Upper lobe of left lung (tissue), 5 donors: ENCODE results near the genes ZFR2 and PIAS4.

- PRO-cap, 2 experiments = no peak in any of the 2 experiments
- RAMPAGE, long total RNA, 4 experiments = no peak in any of the 4 experiments
Measured at GRCh38 chr19:3609492-3610353, 3.0 kb upstream of the TBXA2R start.

DNA sequence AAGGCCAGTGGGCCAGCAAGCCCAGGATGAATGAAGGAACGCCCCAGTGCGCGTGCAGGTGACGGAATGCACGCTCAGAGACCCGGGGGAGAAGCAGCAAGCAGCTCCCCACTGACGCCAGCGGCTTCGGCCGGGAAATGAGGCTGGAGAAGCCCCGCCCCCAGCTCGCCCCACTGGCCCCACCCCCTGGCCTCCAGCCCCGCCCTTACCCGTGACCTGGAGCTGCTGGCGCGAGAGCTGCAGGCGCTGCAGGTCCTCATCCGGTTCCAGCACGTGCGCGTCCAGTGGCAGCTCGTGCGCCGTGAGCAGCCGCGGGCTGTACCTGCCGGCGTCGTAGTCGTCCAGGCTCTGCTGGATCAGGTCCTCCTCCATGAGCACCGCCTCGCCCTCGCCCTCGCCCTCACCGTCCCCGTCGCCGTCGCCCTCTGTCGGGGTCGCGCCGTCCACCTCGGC is 6.2 kb upstream of the TBXA2R start:
- PRO-cap, 2 experiments = peak in 1 of 2 experiments; most common minus-strand start position 122 of the sequence (in 1)
- RAMPAGE, long total RNA, 4 experiments = no peak in any of the 4 experiments

- PRO-cap, 2 experiments = no peak in any of the 2 experiments
- RAMPAGE, long total RNA, 4 experiments = no peak in any of the 4 experiments
Measured at GRCh38 chr19:3613664-3614169, 7.0 kb upstream of the TBXA2R start.

GRCh38 chr19:3757633-3758067 is 3.8 kb downstream of the APBA3 start:
- PRO-cap, 2 experiments = no peak in any of the 2 experiments
- RAMPAGE, long total RNA, 4 experiments = no peak in any of the 4 experiments

DNA sequence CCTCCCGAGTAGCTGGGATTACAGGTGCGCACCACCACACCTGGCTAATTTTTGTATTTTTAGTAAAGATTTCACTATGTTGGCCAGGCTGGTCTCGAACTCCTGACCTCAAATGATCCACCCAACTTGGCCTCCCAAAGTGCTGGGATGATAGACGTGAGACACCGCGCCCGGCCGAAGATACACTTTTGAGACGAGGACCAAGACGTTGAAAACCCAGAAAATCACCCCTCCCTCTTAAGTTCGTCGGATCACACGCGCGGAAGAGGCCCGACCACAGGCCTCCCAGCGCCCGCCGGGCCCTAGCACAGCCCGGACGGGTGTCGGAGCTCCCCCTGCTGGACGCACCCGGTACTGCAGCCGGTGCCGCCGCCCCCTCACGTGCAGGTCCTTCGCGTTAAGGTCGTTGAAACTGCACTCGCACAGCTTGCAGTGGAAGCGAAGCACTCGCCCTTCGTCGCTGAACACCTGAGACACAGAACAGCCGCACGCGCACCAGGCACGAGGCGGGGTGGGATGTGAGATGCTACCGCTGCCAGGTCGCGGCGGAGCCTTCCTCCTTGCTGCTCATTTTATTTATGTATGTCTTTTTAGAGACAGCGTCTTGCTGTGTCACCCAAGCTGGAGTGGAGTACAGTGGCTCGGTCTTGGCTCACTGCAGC is 35.7 kb upstream of the MATK start:
- PRO-cap, 2 experiments = no peak in any of the 2 experiments
- RAMPAGE, long total RNA, 4 experiments = no peak in any of the 4 experiments

GRCh38 chr19:3868259-3869490 is at the start of gene ZFR2:
ZFR2 (minus strand) TSS chr19:3869038.
- PRO-cap, 2 experiments = no peak in any of the 2 experiments
- RAMPAGE, long total RNA, 4 experiments = no peak in any of the 4 experiments

GRCh38 chr19:3949583-3950827 is 17.1 kb downstream of the NMRK2 start:
- PRO-cap, 2 experiments = no peak in any of the 2 experiments
- RAMPAGE, long total RNA, 4 experiments = no peak in any of the 4 experiments

- PRO-cap, 2 experiments = no peak in any of the 2 experiments
- RAMPAGE, long total RNA, 4 experiments = start-site peak on the minus strand in 1 of 4 experiments, at chr19:3984058-3984542 at its widest, 184 reads per replicate
Measured at GRCh38 chr19:3983841-3984733, 1.2 kb downstream of the EEF2 start.

GRCh38 chr19:4006901-4007865 is at the start of gene PIAS4:
PIAS4 (plus strand) TSS chr19:4007736.
- PRO-cap, 2 experiments = peak in 2 of 2 experiments; most common plus-strand start chr19:4007758 (in 2); most common minus-strand start chr19:4007479 (in 2)
- RAMPAGE, long total RNA, 4 experiments = start-site peak on the plus strand in 4 of 4 experiments, at chr19:4007733-4007758 at its widest, 107 to 388 reads per replicate

GRCh38 chr19:4020408-4020778 is 12.9 kb downstream of the PIAS4 start:
- PRO-cap, 2 experiments = no peak in any of the 2 experiments
- RAMPAGE, long total RNA, 4 experiments = no peak in any of the 4 experiments

- PRO-cap, 2 experiments = no peak in any of the 2 experiments
- RAMPAGE, long total RNA, 4 experiments = start-site peak on the minus strand in 1 of 4 experiments, at chr19:4035903-4035951 at its widest, 12 reads per replicate
Measured at GRCh38 chr19:4034909-4036173, 27.8 kb downstream of the PIAS4 start.

GRCh38 chr19:4037820-4038390 is 28.8 kb downstream of the ZBTB7A start:
- PRO-cap, 2 experiments = no peak in any of the 2 experiments
- RAMPAGE, long total RNA, 4 experiments = no peak in any of the 4 experiments

DNA sequence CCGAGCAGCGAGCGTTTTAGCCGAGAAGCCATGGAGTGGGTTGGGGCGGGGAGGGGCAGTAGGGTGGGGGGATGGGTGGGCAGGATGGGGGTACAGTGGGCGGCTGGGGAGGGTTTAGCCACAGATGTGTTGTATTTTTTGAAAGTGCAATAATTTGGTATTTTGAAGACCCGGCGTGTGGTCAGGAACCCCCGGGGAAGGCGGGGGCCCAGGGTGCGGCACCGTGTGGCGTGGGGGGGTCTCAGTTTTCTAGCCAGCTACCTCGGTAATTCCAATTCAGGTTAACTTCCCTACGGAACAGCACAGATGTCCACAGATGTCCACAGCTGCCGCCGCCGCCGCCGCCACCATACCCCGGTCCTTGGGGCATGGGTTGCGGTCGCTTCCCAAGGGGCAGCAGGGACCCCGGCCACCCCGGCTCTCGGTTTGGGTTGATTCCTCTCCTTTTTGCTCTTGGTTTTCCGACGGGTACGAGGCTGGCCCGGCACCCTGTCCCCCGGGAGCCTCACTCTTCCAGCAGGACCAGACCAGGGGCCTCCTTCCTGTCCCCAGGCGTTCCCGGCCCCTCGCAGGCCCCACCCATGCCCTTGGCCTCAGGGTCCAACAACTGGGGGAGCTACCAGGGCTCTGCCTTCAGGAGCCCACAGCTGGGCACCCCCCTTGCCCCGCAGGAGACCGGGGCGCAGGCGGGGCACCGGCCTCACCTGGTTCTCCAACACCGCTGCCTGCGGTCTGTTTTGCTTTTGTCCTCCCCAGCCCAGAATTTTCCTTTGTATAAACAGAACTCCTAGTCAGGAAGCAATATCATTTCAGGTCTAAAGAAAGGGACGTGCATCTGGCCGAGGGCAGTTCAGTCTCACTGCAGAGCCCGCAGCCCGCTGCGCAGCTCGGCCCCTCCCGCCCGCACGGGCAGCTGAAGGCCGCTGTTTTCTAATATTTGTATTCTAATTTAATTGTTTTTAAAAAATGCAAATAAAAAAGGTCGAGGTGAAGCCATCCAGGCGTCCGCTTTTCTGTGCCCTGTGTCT is 28.0 kb downstream of the ZBTB7A start:
- PRO-cap, 2 experiments = no peak in any of the 2 experiments
- RAMPAGE, long total RNA, 4 experiments = no peak in any of the 4 experiments

DNA sequence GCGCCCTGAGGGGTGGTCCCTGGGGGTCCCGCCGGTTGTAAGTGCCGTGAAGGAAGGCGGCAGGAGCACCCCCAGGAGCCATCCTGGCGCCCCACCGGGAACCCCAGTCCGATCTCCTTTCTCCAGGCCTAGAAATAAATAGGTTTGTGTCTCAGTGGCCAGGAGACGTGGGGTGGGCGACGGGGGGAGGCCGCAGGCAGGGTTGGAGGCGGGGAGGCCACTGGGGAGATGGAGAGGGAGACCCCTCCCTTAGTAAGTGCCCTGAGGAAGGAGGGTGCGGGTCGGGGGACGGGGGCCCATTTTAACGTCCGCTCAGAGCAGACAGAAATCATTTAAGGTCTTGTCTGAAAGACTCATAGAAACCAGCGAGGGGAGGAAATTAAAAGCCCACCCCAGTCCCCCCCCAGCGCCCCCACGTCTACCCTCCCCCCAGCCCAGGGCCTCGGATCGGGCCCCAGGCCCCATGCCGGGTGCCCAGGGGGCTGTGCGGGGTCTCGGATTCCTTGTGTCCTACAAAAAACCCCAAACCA is 19.7 kb downstream of the ZBTB7A start:
- PRO-cap, 2 experiments = no peak in any of the 2 experiments
- RAMPAGE, long total RNA, 4 experiments = no peak in any of the 4 experiments

GRCh38 chr19:4060361-4061025 is 6.2 kb downstream of the ZBTB7A start:
- PRO-cap, 2 experiments = no peak in any of the 2 experiments
- RAMPAGE, long total RNA, 4 experiments = no peak in any of the 4 experiments

DNA sequence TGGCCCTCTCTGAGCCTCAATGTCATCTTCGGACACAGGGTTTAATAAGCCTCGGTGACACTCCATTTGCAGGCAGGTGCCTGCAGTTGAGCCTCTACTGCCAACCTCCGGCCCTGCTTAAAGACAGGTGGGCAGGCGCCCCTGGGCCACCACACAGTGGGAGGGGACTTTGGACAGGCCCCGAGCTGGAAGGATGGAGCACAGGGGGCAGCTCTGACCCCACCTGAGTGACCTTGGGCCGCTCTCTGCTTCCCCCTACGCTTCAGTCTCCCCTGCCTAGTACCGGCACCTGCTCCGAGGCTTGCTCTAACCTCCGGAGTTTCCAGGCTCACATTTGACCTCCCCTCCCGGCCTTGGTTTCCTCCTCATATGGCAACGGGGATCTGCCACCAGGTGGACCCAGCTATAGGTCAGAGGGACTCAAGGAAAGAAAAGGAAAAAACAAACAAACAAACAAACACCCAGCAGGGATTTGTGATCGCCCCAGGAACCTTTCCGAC is 3.1 kb downstream of the ZBTB7A start:
- PRO-cap, 2 experiments = peak in 1 of 2 experiments; most common plus-strand start position 368 of the sequence (in 1)
- RAMPAGE, long total RNA, 4 experiments = no peak in any of the 4 experiments

DNA sequence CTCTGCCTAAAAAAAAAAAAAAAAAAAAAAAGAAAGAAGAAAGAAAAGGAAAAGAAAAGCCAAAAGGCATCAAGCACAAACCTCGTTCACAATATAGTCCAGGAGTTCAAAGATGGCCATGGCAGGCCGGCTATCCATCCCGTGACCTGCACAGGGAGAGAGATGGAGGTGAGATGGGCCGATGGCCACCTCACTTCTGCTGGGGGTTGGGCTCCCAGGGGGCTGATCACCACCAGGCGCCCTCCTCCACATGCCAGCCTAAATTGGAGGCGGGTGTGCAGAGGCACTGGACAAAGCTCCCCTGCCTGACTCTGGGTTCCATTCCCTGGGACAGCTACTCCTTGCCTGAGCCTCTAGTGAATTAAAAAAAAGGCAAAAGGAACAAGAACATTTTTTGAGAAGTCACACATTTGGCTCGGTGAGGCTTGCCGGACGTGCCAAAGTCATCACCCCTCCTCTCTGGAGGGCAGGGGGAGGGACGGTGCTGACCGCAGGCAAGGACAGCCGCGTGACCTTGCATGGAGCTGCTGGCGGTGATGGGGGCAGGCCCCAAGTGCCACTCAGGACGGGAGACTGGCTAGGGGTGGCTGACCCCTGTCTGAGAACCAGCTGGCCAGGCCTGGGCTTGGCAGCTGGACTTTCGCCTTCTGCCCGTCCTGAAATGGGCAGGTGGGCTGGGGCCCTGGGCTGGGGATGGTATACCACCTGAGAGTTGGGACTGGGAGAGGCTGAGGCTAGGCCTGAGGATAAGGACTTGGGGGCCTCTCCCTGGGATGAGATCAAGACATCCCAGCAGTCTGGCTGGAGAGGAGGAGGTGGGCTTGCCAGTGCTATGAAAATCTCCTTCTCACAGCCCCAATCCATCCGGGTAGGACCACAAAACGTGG is 26.5 kb downstream of the MAP2K2 start:
- PRO-cap, 2 experiments = no peak in any of the 2 experiments
- RAMPAGE, long total RNA, 4 experiments = no peak in any of the 4 experiments

DNA sequence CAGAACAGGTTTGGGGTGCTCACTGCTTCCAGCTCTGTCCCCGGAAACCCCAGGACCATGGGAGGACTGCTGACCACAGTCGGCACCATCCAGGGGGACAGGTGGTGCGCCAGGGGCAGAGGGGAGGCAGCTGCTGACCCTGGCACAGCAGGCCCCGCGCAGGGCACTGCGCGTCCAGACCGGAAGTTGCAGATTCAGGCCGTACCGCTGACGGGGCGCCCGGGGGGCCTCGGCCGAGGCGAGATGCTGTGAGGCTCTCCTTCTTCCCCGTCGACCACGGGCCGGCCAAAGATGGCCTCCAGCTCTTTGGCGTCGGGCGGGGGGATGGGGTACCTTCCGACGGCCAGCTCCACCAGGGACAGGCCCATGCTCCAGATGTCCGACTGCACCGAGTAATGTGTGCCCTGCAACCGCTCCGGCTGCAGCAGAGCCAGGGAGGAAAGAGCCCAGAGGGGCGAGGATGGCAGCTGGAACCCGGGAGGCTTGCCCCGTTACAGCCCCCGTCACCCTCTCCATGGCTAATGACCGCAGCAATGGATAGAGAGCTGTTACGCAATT is 24.8 kb downstream of the MAP2K2 start:
- PRO-cap, 2 experiments = no peak in any of the 2 experiments
- RAMPAGE, long total RNA, 4 experiments = no peak in any of the 4 experiments

GRCh38 chr19:4152551-4153092 is 809 bp upstream of the CREB3L3 start:
- PRO-cap, 2 experiments = no peak in any of the 2 experiments
- RAMPAGE, long total RNA, 4 experiments = no peak in any of the 4 experiments

- PRO-cap, 2 experiments = no peak in any of the 2 experiments
- RAMPAGE, long total RNA, 4 experiments = no peak in any of the 4 experiments
Measured at GRCh38 chr19:4154587-4155252, 1.3 kb downstream of the CREB3L3 start.